Mesenchymal stem cell of Wharton's jelly (primary cell): ENCODE measurements around the gene SGO2.

DNA sequence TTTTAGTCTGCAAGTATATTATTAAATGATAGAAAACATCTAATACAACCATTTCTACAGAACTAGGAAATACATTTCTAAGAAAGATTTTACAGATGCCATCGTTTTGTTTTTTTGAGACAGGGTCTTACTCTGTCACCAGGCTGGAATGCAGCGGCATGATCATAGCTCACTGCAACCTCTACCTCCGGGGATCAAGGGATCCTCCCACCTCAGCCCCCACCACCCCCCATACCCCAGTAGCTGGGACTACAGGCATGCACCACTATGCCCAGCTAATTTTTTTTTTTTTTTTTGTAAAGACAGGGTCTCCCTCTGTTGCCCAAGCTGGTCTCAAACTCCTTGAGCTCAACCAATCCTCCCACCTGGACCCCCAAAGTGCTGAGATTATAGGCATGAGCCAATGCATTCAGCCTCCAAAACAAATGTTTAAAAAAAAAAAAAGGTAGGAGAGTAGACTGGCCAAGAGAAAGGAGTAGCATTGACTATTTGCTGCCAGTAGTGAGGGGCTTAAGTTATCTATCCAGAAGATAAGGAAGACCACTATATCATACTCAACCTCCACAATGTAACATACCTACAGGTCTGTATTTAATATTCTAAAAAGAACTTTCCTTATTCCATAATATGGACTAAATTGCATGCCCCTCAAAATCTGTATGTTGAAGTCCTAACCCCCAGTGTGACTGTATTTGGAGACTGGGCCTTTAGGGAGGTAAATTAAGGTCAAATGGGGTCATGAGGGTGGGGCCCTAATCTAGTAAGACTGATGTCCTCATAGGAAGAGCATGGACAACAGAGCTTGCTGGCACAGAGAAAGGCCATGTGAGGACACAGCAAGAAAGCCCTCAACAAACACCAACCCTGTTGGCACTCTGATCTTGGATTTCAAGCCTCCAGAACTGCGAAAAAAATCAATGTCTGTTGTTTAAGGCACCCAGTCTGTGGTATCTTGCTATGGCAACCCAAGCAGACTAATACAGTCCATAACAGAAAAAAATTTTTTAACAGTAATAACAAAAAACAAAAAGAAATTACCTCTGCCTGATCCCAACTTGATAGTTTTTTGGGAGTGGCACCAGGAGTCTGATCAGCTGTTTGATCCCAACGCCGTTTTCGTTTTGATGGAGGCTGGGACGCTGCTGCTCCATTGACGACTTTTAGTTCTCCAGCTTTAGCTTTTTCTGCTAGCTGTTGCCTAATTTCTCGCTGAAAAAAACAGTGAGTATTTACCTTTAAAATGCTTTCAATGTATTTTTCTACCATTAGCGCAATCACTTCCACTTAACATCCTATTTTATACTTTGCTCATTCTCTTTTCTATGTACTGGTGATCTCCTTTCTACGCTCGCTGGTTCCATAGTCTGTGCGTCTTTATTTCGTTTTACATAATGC is 18.6 kb downstream of the SF3B1 start:
- CAGE, long polyA plus RNA: no peak

DNA sequence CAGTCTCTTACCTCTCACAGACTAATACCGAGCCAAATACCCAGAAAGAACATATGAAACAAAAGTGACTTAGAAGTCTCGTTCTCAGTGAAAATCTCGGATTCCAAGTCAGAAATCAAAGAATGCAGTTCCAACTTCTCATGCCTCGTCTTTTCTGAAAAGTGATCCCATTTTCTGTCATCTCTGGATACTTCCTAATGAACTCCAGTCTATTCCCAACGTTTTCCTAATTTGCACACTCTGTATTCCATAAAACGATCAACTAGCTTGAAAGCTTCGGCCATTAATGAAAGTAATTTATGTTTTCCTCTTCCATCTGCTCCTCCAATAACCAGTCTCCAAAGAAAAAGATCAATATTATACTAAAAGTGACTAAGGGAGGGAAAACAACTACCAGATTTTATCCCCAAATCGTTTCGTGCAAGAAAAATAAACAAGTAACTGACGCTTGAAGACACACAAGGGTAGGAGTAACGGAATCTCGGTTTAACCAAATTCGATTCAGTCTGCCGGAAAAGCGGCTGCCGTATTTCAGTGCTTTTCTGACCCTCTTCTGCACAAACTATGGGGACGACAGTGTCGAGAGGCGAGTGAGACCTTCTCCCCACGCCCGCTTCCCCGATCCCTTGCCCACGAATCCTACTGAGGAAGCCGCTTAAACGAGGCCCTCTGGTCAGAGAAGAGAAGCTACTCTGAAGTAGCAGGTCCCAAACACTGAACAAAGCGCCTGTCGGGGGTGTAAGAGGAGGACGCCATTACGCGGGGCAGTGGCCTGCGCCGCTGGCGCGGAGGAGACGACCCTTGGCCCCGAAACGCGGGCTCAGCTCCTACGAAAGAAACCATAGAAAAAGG is 555 bp downstream of the SF3B1 start:
- CAGE, long polyA plus RNA: no peak

- CAGE, long polyA plus RNA: no peak
These were observed 13.3 kb downstream of the HSPD1 start for GRCh38 chr2:197486045-197487110.

GRCh38 chr2:197488197-197488495 is 11.5 kb downstream of the HSPD1 start:
- CAGE, long polyA plus RNA: start-site peak on the minus strand at chr2:197488383-197488391, 69 and 66 reads in 2 replicates

DNA sequence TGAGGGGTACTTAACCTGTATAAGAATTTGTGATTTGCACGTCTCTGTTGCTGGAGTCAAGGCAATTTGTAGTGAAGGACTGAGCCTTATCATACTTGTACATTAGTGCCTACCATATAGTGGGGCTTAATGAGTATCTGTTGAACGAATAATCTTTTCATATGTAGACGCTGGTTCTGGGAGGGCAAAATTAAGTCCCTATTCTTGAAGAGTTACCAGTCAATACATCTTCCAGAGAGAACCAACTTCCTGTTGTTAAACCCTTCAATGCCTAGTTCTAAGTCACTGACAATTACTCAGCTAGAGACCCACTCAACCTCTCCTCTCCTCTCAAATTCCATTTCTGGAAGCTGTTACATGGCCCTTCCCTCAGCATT is 1.2 kb upstream of the MOB4 start:
- CAGE, long polyA plus RNA: no peak

DNA sequence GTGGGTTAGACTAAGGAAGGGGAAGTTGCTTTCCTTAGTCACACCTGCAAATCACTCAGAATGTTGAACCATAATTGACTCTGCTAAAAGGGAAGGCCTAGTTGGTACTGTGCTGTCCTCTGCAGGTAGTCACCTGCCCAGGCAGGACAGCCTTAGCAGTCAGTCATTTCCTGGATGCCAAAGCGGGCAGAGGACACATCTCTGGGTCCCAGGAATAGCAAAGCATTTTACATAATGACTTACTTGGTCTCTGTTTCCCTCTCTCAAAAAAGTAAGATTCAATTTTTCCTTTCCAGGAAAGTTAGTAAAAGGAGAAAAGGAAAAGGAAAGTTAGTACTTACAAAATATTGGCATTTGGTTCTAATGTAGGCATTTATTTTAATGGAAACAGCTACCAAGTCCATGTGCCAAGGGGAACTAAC is 60.2 kb downstream of the RFTN2 start:
- CAGE, long polyA plus RNA: no peak

DNA sequence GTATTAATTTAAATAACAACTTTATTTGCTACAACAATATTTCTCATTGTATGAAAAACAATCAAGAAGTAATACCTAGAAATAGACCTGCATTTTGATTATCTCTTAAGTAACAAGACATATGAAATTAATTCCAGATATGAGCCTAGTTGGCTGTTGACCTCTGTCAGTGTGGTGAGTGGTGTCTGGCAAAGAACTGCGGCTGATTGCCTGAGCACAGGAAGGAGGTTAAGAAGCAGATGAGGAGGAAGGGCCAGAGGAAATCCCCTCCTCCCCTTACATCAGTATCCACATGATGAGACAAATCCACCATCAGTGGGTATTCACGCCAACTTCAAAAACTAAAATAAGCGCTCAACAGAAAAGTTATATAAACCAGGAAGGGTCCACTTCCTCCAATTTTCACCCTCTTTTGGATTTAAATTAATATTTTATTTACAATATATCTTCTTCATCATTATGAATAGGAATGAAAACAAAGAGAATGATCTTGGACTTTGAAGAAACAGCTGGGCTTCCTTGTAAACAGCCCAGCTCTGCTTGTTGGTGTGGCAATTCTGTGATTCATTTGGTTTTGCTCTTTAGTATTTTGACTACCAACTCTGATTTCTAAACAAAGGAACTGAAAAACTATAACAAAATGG is 27.3 kb downstream of the RFTN2 start:
- CAGE, long polyA plus RNA: no peak

GRCh38 chr2:197706360-197707150 is 1.4 kb downstream of the MARS2 start:
- CAGE, long polyA plus RNA: no peak

- CAGE, long polyA plus RNA: no peak
These were observed 342.3 kb downstream of the PLCL1 start for GRCh38 chr2:198146449-198147287.

DNA sequence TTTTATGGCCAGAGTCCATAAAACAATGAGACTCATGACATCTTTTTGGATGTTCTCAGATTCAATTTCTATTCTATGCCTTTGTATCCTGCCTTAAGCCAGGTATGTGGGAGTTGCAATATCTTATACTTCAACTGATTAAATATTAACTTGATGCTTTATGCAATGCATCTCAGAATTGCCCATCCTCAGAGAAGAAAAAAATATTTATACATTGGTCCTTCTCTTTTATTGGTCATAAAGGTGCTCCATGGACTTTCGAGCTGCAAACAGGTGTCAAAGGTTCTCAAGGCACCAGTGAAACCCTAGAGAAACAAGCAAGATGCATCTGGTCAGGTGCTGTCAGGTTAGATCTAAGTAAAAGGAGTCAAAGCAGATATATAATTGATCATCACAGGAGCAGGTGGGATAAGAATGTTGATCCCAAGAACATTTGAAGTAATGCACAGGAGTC is 690.5 kb downstream of the PLCL1 start:
- CAGE, long polyA plus RNA: no peak

DNA sequence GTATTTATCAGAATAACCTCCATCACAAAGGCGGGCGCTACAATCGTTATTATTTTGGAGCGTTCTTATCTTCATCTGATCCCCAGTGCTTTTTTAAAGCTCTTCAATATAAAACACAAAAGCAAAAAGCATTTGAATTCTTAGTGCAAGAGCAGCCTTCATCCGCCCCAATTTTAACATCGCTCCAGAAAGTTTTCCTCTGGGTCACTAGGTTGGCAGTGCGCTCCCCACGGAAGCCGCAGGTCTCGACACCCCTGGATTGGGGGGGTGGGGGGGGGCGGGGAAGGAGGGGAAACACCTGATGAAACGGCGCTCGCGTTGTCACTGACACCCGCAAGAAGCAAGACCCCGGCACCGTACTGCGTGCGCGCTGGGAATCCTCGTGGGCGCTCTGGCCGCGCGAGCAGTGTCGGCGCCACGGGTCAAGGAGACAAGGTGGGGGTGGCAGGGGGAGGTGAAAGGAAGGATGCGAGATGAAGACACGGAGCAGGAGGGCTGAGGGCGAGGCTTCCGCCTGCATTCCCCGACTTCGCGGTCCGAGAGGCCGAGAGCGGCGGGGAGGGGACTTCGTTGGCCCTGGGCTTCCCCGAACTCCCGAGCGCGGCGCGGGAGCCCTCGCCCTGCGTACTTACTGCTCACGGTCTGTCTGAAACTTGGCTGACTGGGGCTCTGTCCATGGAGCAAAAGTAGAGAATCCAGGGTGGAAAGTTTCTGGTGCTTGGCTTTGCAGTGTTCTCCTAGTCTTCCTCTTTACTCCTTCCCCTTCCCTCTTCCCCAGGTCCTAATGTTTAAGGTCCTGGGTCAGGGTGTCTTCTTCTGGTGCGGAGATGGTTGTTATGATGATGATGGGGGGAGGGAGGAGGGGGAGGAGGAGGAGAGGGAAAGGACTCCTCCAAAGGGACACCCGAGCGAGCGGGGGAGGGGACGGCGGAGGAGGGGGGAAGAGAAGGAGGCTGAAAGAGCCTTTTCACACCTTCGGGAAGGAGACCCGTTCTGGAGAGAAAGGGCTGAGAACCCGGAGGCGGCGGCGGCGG is 715 bp downstream of the SATB2 start:
- CAGE, long polyA plus RNA: no peak

DNA sequence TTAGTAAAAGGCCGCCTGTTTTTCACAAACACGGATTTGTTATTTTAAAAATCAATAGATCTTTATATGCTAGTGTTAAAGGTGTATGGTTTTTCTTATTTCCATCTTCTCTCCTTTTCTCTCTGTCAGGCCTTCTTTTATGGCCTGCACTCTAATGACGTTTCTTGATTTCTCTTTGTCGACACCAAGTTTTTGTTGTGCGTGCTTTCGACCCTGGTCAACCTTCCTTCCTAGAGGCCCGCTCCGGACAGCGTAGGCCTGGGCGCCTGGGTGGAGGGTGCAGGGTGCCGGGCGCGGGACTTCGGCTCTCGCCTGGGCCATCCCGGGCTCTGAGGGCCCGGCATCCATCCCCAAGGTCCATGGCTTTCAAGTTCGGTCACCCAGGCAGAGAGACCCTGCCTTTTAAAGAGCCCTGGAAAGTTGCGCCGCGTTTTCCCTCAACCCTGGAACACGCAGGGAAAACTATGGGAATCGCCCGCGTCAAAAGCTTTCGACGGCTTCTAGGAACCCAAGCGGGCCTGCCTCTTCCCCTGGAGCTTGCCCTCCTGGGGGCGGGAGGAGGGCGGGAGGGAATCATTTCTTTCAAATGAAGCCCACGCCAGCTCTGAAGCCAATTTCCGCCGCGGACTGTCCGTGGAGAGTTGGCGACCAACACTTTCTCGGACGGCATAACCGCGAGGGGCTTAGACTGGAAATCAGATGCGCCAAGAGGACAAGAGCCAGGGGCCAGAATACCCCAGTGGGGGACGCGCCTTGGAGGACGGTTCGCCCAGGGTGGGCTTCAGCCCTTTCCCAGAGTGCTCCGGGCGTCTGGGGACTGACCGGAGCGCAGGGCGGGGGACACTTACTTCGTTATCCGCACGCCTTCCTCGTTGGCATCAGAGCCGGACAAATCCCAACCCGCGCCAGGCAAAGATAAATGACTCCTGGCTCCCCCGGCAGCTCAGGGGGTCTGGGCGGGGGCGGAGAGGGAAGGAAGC is 4.3 kb upstream of the SATB2 start:
- CAGE, long polyA plus RNA: no peak

DNA sequence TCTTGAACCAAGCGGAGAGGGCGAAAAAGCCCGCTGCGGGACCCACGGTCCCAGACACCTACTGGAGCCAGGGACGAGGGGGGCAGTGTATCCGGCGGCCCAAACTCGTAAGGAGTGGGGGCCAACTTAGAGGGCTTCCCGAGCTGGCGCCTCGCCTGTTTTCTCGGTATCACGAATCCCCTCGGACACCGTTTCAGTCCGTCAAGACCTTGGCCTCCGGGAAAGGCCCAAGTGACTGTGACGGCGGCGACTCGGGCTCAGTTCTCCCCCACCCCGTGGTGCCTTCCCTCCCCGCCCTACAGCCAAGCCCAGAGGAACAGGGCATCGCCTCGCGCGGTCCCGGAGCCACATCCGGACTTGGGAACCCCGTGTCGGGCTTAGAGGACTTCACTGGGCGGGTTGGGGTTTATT is 6.2 kb upstream of the SATB2 start:
- CAGE, long polyA plus RNA: no peak

GRCh38 chr2:200525707-200526990 is at the start of gene SGO2:
Gene SGO2, plus strand, starts transcription at chr2:200526207.
- CAGE, long polyA plus RNA: no peak

- CAGE, long polyA plus RNA: no peak
These were observed 23.2 kb downstream of the AOX1 start for GRCh38 chr2:200608935-200609501.

DNA sequence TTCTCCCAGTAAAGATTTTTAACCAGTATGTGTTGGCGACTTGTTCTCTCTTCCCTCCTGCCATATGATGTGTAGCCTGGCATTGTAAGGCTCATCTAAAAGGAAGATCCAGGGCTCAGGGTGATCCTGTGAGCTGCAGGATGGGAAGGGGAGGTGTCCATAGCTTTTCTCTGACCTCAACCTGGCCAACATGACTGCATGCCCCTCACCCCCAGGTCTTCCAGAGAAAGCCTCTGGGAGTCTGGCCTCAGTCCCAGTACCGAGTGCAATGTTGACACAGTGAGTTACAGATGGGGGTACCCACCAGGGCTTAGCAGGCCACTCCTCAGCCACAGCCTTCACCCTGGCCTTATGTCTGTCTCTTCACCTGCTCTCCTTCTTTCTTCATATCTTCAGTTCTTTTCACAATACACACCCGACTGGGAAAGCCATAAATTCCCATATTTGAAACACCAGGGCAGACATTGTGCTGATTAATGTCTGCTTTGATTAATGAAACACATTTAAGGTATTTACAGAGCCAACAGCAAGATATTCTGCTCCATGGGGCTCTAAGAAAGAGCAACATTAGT is 33.4 kb downstream of the AOX1 start:
- CAGE, long polyA plus RNA: no peak

- CAGE, long polyA plus RNA: no peak
These were observed 14.4 kb upstream of the BZW1 start for GRCh38 chr2:200797177-200797833.

GRCh38 chr2:200829057-200829721 is 17.5 kb downstream of the BZW1 start:
- CAGE, long polyA plus RNA: no peak

GRCh38 chr2:200830578-200830943 is 18.9 kb downstream of the BZW1 start:
- CAGE, long polyA plus RNA: no peak

DNA sequence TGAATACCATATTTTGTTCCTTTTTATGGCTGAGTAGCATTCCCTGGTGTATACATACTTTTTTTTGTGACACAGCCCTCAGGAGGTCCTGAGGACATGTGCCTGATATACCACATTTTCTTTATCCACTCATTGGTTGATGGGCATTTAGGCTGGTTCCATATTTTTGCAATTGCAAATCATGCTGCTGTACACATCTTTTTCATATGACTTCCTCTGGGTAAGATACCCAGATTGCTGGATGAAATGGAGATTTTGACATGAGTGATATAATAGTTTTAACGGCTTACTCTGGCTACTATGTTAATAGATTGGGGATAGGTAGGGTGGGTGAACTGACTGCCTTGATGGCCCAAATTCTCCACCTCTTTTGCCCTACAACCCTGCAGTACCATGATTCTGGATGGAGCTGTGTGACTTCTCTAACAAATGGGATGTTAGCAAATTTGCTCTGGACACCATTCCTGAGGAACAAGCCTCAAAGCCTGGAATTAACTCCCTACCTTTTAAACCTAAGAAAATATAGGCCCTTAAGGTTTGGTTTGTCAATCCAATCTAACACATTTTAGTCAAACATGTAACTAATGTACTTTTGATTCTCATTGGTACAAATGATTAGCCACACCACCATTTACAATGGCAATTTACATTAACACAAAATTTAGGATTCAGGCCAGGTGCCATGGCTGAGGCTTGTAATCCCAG is 13.1 kb downstream of the CLK1 start:
- CAGE, long polyA plus RNA: no peak